ENCODE results near the gene ZAR1.

DNA sequence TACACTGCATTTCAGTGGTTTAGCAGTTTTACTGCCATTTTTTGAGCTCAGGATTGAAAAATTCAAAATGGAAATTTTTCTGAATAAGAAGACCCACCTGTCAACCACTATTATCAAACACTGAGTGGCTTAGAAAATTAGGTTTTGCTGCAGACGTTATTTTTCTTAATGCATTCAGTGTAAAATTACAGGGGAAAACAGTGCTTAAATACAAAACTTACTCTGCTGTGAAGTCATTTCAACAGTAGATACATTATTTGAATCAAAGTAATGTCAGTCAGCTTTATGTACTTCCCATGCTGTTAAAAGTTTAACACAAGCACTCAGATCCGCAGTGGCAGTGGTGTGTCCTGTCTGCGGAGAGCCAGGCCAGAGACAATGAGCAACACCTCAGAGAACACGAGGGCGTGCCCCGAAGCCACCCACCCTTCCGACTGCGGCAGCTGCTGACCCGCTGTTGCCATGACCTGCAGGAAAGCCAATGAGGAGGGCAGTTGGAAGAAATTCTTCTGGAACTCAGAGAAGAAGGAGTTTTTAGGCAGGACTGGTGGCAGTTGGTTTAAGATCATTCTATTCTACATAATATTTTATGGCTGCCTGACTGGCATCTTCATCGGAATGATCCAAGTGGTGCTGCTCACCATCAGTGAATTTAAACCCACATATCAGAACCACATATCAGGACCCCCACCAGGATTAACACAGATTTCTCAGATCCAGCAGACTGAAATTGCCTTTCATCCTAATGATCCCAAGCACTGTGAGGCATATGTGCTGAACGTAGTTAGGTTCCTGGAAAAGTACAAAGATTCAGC lies 38.6 kb downstream of the SLC30A9 start:
- RRBS, result no CpG with 5 or more reads among the region's 11 CpGs

DNA sequence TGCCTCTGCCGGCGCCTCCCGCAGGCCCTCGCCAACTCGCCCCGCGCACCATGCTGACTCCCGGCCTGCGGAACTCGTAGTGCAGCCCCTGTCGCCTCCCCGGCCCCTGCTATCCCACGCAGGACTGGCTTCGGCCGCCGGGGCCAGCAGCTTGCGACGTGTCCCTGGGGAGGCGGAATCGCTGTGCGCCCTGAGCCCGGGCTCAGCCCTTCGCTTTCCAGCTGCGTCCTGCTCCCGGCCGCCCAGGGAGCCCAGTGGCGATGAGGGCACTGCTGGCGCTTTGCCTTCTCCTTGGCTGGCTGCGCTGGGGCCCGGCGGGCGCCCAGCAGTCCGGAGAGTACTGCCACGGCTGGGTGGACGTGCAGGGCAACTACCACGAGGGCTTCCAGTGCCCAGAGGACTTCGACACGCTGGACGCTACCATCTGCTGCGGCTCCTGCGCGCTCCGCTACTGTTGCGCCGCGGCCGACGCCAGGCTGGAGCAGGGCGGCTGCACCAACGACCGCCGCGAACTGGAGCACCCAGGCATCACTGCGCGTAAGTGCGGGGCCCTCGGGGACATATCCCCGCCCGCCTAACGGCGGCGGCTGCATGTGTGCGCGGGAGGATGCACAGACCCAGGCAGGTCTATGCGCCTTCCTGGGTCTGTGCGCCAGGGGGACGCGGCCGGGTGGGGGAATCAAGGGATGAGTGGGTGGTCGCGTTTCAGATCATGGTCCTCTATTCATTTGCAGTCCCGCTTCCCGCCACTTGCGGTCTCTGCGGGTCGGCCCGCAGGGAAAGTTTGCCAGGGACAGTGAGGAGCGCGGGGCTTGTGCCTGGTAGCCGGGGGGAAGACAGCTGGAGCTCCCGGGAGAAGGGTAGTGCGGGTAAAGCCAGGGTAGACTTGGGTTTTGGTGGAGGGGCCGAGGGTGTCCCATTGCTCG lies 772 bp downstream of the SHISA3 start:
- RRBS, result 4% methylated on average over 29 of the region's 84 CpGs

DNA sequence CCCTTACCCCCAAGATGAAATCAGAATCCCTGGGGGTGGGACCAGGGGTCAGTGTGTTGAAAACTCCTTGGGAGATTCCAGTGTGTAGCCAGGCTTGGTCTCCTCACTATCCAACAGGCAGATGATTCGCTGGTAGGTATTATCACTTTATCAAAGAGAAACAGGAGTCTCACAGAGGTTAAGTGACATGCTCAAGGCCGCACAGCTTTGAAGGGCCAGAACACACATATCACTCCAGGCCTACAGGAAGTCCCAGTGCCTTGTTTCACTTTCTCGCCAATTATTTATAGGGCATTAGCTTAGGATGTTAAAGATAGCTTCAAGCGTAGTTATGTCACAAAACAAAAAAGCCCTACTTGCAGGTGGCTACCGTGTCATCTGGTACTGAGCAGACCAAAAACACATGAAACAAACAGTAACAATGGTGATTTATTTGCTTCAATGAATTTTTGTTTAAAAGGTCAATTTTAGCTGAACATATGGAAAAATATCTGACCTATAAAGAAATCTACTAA lies 13.2 kb downstream of the ATP8A1 start:
- RRBS, result no CpG with 5 or more reads among the region's 5 CpGs

- RRBS, result no CpG with 5 or more reads among the region's 3 CpGs
Observed at GRCh38 chr4:42806406-42806697, 86.2 kb upstream of the GRXCR1 start.

DNA sequence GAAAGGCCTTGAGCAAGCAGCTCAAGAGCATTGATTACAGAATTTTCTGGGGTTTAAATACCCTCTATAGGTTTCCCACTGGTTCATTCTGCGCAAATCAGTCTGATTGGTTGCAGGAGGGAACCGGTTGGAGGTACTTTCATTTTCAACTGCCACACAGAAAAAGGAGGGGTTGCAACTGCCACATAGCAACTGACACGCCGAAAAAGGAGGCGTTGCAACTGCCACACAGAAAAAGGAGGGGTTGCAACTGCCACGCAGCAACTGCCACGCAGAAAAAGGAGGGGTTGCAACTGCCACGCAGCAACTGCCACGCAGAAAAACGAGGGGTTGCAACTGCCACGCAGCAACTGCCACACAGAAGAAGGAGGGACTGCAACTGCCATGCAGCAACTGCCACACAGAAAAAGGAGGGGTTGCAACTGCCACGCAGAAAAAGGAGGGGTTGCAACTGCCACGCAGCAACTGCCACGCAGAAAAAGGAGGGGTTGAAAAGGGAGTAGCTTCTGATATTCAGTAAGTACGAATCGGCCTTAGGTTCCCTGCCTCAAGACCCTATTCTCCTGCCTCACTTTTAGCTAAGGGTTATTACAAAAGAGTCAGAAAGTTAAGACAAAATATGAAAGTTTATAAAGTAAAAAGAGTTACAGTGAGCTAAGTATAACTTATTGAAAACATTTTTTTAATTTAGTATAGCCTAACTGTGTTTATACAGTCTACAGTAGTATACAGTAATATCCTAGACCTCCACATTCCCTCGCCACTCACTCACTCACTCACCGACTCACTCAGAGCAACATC lies 431.9 kb downstream of the KCTD8 start:
- RRBS, result no CpG with 5 or more reads among the region's 18 CpGs

GRCh38 chr4:44025355-44025782 lies 423.2 kb downstream of the KCTD8 start:
- RRBS, result 51% methylated on average over 1 of the region's 2 CpGs

GRCh38 chr4:47643080-47643441 lies 158.0 kb downstream of the ATP10D start:
- RRBS, result no CpG with 5 or more reads among the region's 4 CpGs

DNA sequence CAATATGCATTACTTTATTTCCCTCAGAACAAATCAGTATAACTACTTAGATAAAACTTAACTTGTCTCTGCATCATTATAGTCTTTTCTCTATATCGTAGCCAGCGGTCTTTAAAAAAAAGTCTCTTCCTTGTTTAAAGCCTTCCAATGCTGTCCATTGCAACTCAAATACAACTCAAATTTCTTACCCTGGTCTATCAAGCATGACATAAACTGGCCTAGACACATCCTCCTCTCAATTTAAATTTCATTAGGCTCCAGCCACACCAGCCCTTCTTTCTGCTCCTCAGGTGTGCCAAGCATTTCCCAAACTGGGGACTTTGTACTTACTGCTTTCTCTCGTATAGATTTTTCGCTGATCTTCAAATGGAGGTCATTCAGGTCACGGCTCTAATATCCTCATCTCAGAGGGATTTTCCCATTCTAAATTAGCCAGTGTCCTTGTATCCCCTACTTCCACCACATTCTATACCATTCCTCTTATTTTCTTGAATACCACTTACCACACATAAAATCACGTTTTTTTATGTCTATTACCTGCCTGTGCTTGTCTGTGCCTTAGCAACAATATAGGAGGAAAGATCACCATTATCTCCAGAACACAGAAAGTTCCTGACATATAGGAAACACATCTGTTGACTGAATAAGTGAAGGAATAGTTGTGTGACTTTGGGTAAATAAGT lies 5.9 kb upstream of the CORIN start:
- RRBS, result no CpG with 5 or more reads among the region's 6 CpGs

DNA sequence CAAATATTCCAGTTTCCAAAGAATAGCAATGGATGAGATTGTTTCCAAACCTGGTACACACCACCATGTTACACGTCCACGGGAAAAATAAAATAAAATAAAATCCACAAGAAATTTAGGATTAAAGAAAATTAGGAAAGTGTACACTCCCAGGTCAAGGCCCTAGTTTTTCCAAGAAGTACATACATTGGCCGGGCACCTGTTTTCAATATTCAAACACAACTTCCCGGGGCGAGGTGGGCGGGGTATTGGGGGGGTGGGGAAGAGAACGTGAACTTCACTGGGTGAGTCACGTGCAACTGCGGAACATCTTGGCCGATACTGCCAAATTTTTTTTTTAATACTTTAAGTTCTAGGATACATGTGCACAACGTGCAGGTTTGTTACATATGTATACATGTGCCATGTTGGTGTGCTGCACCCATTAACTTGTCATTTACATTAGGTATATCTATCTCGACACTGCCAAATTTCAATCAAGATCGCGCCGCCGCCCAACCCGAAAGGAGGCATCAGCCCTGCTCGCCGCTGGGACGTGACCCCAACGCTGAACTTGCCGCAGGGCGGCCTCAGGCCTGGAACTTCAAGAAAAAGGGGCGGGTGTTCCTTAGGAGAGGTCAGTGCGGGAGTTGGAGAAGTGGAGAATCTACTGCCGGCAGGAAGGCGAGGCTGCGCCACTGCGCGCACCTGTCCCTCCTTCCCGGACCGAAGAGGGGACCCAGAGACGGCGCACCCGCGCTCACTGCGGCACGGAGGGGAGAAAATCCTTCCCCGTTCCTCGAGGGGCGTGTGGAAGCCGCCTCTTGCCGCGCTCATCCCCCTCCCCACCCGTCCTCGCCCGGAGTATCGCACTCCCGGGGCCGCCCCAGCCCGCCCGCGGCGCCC lies 533 bp downstream of the TEC start:
- RRBS, result 1% methylated on average over 12 of the region's 54 CpGs

GRCh38 chr4:48489899-48490416 lies at the start of gene ZAR1:
TSS of gene ZAR1 (plus strand) at chr4:48490252.
- RRBS, result 3% methylated on average over 34 of the region's 47 CpGs

GRCh38 chr4:48653629-48654064 lies 126.4 kb downstream of the FRYL start:
- RRBS, result no CpG with 5 or more reads among the region's 5 CpGs

DNA sequence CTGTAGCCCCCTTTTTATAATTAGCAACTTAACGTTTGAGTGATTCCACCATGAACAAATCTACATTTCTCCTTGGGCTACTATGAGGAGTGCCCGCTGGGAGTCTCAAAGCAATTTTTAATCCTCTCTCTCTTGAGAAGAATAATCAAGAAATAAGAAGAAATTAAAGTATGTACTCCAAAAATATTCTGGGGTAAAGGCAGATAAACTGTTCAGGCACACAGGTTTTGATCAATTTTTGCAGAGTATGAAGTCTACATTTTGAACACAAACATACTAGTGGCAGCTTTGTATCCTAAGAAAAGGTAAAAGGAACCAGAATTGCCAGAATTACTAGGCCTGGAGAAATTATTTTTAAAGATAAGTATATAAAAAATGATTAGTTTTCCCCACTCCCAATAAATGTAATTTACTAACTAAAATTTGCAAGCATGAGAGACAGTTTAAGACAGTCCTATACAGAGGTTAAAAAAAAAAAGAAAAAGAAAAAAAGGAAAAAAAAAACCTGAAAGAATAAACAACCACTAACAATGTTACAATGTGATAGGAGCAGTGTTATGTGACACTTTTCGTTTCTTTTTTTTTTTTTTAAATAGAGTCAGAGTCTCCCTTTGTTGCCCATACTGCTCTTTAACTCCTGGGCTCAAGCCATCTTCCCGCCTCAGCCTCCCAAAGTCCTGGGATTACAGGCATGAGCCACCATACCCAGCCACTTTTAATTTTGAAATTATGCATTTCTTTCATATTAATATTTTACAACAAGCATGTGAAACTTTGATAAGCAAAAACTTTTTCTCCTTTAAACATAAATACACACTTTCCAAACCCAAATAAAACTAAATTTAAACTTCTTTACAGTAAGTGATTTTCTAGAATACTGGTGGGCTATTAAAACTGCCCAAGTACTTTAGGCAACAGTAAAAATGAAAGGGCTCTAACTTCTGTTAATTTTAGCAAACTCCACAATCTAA lies 4.2 kb downstream of the FRYL start:
- RRBS, result no CpG with 5 or more reads among the region's 4 CpGs

DNA sequence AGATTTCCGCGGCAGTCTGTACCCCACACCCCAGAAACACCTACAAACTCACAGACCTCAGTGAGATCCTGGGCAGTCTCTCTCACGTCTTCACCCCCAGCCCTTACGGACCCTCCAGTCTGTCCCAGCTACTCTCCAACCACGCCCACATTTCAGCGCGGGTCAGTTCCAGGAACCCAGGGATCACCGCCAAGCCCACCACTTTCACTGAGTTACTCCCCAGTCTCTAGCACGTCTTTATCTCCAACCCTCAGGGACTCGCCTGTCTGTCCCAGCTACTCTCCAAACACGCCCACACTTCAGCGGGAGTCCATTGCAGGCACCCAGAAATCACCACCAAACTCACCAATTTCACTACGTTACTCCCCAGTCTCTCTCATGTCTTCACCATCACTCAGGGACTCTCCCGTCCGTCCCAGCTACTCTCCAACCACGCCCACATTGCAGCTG lies 528.2 kb downstream of the CWH43 start:
- RRBS, result no CpG with 5 or more reads among the region's 16 CpGs

DNA sequence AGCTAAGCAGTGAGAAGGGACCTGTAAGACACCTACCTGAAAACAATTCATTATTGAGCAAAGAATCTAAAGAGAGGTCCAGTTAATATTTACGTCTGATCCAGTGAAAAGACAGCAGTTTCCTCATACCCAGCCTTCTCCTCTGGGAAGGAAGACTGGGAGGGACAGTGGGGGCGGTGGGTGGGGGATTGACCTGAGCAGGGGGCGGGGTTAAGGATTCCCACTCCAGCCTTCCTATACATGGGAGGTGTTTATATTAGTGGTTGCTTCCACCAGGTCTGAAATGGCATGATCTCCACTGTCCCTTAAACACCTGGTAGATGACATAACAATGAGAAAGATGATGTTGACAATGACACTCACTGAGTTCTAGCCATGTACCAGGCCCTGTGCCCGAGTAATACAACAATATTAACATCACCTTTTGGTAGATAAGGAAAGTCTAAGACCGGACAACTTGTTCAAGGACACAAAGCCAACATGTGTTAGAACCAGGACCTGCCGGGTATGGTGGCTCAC lies 2.8 kb downstream of the USP46 start:
- RRBS, result no CpG with 5 or more reads among the region's 6 CpGs

DNA sequence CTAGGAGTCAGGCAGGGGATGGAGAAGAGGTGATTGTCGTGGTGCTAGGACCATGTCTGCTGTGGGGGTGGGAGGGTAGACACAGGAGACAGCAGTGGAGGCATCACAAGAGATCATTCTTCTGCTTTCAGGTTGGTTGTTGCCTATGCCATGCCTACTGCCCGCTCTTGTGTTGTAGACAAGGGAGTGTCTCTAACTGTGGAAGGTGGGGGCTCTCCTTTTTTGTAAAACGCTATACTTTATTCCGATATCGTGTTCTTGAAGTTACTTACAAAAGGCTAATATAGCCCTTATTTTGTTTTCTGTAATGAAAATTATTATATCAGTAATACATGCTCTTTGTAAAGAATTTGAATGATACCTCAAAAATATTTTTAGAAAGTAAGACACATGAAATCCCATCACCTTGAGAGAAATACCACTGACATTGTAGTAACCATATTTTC lies 43.4 kb downstream of the ERVMER34-1 start:
- RRBS, result no CpG with 5 or more reads among the region's 5 CpGs

DNA sequence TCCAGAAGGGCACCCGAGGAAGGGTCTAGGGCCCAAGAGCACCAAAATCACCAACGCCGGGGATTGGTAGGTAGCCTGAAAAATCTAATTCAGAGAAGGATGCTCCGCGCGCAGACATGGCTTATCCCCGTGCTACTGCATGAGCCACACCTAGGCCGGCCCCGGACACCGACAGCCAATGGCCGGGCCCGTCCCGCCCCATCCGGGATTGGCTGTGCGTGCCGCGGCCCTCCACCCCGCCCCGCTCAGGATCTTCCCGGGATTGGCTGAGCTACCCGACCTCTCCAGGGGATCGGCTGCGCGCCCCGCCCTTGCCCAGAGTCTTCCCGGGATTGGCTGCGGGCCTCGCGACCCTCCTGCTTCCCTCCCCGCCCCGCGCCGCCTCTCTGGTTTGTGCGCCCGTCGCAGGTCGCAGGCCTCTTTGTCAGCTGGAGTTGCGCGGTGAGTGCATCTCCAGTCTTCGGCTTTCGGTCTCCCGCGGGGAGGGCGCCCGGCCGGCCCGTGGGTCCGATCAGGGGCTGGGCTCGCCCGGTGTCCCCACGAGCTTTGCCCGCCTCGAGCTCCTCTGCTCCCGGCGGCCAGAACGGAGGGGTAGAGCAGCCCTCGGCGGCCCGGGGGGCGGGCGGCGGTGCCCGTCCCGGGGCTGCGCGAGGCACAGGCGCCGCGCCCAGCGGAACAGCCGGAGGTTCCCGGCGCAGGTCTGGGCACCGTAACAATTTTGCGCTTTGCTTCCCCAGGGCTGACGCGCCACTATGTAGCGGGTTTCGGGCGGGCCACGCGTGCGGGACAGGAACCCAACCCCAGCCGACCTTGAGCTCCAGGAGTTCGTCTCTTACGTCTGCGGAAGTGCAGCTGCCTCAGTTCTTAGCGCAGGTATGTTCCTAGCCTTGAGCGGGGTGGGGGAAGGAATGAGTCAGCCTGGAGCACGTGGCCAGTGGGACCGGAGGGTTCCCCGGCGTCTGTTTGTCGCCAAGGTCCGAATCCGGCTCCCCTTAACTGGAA lies 38.8 kb downstream of the ERVMER34-1 start:
- RRBS, result 2% methylated on average over 33 of the region's 96 CpGs

GRCh38 chr4:52714433-52715439 lies 36.5 kb downstream of the ERVMER34-1 start:
- RRBS, result no CpG with 5 or more reads among the region's 5 CpGs

GRCh38 chr4:52841569-52842385 lies 20.3 kb upstream of the RASL11B start:
- RRBS, result 63% methylated on average over 2 of the region's 19 CpGs